Left cardiac atrium (tissue), 1 donor: ENCODE measurements around a stretch of chr6.

GRCh38 chr6:1977685-1978140 lies 267.7 kb downstream of the GMDS start:
- PRO-cap = no peak

GRCh38 chr6:2221847-2222046 lies 23.7 kb downstream of the GMDS start:
- PRO-cap = no peak

DNA sequence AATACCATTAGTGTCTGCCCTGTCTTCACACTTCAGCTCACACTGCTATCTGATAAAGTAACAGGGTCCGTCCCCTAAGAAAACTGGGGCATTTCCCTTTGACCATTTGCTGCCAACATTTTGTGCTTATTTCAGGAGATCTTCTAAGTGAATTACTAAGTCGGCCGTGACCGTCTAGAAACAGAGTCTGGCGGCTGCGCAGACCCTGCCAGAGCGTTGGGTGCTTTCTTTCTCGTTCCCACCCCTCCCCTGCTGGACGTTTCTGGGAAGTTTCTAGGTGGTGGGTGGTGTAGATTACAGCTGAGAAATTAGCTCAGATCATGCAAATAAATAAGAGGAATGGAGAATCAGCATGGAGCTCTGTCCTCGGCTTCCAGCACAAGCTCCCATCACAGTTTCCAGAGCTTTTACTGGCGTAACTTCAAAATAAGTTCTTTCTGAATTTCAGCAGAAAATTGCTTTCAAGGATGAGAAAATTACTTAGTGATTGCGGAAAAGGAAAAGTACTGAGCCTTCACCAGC lies 128.0 kb downstream of the MYLK4 start:
- PRO-cap = no peak

GRCh38 chr6:2632194-2632773 lies 118.4 kb downstream of the MYLK4 start:
- PRO-cap = no peak

DNA sequence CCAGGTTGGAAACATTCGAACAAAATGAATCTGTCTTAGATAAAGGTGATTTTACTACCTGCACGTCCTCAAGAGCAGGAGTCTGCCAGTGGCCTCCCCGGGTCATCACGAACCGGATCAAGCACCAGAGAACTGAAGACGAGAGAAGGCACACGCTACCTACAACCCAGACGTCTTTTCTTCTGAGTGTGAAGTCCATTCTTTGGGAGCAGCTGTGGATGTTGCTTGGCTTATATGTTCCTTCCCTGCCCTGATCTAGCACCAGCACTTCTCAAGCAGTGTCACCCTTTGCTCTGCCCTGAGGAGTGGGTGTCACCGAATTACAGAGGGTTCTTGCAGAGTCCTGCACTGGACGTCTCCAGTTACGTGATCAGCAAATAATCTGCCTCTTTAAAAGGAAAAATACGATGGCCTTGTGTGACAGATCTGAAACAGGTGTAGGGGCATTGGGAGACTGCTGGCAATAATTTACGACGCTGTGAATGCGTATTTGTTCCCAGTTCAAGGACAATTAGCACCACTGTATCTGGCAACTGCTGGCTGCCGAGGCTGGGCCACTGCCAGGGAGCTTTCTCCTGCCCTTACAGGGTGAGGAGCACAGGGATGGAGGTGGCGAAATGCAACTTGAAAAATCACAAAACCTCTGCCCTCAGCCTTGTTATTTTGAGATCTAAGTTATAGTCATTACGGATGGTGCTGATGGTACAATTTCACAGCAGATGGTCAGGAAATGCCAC lies 6.7 kb downstream of the MYLK4 start:
- PRO-cap = unidirectional peak, minus-strand start at position 257 of the sequence; unidirectional peak, minus-strand start at position 465 of the sequence

DNA sequence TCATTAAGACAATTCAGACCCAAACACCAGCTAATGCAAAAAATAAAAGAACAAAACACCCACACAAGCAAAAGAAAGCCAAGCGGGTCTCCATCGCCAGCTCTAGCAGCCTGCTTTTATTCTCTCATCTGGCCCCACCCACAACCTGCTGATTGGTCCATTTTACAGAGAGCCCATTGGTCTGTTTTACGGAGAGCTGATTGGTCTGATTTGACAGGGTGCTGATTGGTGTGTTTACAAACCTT lies 2.3 kb upstream of the WRNIP1 start:
- PRO-cap = no peak

DNA sequence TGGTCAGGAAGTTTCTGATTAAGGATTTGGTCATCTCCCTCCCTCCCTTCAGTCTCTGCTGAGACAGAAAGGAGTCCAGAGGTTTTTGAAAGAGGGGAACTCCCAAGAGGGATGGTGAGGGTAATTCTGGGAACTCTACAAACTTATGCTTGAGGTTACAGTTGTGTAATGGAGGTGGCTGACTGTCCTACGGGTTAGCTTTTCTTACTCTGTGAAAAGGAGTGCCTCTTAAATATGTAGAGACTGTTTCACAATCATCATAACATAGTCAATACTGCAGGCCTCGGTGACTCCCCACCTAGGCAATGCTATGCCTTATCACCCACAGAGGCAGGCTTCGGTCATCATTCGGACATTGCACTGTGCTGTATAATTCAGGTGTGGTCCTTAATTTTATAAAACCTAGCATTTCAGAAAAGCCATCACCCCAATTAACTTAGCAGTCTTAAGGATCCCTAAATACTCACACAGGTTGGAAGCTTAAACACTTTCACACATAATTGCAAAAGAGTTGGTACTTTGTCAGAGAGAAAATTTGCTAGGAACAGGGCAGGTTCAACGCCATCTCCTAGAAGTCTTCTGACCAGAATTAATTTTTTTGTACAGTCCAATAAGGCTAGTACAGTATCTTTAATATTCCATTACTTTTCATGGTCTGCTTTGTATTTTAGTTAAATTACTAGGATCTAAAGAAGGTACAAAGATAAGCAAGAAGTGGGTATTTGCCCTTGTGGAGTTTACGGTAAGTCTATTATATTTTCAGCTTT lies 31.2 kb downstream of the SERPINB1 start:
- PRO-cap = no peak

DNA sequence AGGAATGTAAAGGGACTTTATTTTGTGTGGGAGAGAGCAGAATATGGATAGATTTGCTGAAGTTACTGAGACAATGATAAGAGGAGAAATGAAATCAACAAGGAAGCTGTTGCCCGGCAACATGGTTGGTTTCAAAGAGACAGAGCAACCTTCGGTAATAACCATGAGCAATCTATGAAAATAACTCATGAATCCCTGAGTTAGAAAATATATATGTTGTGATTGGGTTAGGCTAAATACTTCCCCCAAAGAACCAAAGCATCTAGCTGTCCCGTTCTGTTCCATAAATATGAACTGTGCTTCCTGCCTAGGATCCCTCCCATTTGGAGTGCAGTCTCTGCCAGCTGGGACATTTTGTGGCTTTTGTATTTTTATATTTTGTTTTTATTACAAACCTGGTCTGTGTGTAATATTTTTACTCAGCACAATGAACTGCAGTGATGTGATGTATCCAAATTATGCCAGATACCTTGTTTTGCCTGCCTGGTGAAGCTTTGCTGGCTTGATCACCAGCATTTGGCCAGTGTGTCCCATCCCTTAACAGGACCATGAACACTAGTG lies 23.0 kb downstream of the SERPINB1 start:
- PRO-cap = no peak

DNA sequence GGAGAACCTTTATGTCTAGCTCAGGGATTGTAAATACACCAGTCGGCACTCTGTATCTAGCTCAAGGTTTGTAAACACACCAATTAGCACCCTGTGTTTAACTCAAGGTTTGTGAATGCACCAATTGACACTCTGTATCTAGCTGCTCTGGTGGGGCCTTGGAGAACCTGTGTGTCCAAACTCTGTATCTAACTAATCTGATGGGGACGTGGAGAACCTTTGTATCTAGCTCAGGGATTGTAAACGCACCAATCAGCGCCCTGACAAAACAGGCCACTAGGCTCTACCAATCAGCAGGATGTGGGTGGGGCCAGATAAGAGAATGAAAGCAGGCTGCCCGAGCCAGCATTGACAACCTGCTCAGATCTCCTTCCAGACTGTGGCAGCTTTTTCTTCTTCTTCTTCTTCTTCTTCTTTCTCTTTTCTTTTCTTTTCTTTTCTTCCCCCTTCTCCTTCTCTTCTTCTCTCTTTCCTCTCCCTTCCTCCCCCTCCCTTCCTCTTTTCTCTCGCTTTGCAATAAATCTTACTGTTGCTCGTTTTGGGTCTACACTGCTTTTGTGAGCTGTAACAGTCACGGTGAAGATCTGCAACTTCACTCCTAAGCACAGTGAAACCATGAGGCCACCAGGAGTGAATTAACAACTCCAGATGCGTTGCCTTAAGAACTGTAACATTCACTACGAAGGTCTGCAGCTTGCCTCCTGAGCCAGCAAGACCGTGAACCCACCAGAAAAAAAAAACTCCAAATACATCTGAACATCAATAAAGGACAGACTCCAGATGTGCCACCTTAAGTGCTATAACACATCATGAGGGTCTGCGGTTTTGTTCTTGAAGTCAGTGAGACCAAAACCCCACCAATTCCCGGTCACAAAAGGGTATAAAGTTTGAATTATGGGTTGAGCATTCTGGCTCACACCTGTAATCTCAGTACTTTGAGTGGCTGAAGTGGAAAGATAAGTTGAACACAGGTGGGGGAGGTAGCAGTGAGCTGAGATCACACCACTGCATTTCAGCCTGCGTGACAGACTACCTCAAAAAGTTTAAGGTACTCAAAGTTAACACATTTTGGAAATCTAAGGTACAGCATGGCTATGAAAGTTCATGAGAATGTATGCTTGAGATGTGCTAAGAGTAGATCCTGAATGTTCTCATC lies 19.6 kb upstream of the SERPINB1 start:
- PRO-cap = no peak

DNA sequence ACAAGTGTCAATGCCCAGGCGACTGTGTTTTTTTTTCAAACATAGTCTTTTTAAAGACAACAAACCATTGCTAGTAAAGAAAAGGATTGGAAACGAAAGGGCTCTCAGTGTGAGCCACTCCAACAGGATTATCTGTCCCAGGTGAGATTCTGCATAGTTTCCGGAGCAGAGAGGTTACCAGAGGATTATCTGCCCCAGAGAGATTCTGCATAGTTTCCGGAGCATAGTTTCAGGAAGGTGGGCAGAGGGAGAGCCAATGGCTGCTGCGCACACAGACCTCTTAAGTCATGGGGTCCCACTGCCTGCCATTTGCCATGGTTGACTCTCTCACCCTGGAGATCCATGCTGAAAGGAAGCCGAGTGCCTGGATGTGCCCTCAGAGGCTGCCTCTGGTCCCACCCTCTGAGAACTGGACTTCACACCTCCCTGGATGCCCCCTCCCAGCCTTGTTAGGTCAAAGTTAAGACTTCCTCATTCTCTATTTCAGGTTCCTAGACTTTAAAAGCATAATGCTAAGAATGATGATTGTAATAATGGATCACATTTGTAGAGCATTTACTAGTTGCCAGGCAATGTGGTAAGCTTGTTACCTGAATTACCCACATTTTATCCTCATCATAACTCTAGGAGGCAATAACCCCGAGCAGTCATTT lies 12.1 kb downstream of the SERPINB9 start:
- PRO-cap = no peak

DNA sequence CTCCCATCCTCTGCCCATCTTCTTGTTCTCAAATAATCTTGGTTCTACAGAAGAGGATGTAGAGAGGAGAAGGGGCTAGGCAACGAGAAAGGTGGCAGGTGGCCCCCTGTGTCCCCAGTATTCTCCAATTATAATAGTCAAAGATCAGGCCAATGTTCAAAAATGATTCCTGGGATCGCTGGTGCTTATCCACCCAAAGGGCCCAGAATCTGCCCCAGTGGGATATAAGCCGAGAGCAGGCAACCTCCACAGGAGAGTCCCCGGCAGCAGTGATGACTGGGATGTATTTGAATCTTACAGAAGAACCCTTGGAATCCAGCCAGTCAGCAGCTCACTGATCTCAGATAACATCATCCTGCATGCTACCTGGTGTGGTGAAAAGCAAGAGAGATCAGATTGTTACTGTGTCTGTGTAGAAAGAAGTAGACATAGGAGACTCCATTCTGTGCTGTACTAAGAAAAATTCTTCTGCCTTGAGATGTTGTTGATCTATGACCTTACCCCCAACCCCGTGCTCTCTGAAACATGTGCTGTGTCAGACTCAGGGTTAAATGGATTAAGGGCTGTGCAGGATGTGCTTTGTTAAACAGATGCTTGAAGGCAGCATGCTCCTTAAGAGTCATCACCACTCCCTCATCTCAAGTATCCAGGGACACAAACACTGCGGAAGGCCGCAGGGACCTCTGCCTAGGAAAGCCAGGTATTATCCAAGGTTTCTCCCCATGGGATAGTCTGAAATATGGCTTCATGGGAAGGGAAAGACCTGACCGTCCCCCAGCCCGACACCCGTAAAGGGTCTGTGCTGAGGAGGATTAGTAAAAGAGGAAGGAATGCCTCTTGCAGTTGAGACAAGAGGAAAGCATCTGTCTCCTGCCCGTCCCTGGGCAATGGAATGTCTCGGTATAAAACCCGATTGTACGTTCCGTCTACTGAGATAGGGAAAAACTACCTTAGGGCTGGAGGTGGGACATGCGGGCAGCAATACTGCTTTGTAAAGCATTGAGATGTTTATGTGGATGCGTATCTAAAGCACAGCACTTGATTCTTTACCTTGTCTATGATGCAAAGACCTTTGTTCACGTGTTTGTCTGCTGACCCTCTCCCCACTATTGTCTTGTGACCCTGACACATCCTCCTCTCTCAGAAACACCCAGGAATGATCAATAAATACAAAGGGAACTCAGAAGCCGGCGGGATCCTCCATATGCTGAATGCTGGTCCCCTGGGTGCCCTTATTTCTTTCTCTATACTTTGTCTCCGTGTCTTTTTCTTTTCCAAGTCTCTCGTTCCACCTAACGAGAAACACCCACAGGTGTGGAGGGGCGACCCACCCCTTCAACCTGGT lies 5.7 kb upstream of the SERPINB9 start:
- PRO-cap = no peak

GRCh38 chr6:2980590-2980991 lies 9.2 kb upstream of the SERPINB6 start:
- PRO-cap = no peak

DNA sequence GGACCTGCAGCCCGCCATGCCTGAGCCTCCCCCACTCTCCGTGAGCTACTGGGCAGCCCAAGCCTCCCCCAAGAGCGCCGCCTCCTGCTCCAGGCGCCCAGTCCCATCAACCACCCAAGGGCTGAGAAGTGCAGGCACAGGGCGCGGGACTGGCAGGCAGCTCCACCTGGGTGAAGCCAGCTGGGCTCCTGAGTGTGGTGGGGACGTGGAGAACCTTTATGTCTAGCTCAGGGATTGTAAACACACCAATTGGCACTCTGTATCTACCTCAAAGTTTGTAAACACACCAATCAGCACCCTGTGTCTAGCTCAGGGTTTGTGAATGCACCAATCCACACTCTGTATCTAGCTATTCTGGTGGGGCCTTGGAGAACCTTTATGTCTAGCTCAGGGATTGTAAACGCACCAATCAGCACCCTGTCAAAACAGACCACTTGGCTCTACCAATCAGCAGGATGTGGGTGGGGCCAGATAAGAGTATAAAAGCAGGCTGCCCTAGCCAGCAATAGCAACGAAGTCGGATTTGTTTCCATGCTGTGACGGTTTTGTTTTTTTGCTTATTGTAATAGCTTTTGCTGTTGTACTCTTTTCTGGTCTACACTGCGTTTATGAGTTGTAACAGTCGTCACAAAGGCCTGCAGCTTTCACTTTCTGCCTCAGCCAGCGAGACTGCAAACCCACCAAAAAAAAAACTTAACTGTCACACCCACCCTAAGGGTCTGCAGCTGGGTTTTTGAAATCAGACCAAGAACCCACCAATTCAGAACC lies 28.4 kb downstream of the NQO2 start:
- PRO-cap = no peak

- PRO-cap = bidirectional peak, plus-strand start at chr6:3053913, minus-strand start at chr6:3053790
Measured at GRCh38 chr6:3053341-3054037, 14.8 kb upstream of the RIPK1 start.

DNA sequence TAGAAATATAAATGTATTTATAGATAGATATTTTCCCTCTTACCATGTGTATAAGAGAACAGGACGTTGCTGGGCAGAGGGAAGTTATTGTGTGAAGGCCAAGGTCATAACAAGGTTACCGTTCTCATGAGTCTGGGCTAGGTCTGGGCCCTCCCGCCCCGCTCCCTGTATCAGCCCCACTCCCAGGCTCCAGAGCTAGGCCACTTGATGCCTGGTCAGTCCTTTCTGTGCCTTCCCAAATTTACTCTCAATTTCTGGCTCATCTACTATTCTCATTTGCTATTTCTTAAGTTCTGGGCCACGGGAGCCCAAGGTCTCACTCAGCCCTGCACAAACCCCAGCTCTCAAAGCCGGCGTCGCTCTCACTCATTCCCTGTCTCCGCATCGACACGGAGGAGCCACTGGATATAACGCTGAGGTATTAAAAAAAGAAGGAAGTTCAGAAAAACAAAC lies 96.7 kb downstream of the PSMG4 start:
- PRO-cap = no peak

GRCh38 chr6:3385596-3386155 lies 71.2 kb downstream of the SLC22A23 start:
- PRO-cap = no peak

DNA sequence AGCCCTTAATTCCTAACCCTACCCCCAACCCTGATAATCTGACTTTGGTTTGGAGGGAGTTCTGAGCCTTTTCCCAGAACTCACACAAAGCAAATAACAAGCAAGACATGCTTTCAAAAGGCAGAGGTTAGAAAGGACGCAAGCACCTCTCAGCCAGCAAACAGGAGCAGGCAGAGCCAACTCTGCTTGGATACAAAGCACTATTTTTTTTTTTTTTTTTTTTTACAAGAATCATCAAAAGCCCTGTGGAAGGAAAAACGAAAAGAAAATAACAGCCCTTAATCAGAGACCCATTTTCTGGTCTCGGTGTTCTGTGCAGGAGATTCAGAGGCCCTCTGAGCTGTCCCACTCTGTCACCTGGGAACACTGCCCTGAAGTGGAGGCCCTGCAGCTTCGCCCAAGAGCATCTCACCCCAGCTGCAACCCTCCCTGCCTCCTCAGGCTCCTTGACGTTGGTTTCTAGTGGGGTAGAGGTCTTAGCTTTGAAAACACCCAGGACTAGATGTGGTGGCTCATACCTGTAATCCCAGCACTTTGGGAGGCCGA lies 58.5 kb downstream of the SLC22A23 start:
- PRO-cap = no peak

DNA sequence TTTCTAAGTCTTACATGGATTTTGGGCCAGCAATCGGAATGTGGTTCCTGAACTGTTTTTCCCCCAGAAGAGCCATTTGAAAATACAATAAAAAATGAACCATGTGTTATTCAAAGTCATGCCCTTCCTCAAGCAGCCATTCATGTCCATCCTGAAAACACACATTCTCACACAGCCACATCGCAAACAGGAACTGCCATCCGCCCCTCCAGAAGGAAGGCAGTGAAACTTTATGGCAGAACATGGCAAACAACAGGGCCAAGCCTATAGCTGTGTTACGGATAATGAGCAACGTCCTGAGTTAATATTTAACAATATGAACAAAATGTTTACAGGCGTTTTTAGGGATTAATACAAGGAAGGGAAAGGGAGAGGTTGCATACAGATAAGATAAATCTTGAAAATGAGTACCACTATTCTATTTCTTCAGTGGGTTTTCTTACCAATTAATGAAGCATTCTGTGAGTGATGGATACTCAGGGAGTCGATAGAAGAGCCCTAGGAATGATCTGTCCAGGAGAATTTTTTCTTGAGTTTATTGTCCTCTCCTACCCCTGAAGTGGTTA lies 57.5 kb downstream of the SLC22A23 start:
- PRO-cap = no peak

- PRO-cap = no peak
Measured at GRCh38 chr6:3405511-3406162, 51.2 kb downstream of the SLC22A23 start.

DNA sequence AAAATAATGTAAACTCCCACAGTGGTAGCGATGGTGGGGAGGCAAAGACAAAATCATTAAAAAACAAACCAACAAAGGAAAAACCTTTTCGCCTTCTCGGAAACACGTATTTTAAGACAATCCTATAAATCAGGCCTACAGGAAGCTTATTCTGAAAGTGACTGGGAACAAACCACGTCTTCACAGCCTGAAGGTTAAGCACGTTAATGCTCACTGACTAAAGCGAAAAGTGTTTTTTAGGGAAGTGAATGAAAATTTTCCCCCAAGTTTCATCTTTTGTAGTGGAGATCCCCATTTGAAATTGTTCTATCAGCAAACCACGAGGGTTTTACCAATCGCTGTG lies 35.2 kb downstream of the SLC22A23 start:
- PRO-cap = no peak